T-cell (primary cell): ENCODE data around the gene PTPRN2.

DNA sequence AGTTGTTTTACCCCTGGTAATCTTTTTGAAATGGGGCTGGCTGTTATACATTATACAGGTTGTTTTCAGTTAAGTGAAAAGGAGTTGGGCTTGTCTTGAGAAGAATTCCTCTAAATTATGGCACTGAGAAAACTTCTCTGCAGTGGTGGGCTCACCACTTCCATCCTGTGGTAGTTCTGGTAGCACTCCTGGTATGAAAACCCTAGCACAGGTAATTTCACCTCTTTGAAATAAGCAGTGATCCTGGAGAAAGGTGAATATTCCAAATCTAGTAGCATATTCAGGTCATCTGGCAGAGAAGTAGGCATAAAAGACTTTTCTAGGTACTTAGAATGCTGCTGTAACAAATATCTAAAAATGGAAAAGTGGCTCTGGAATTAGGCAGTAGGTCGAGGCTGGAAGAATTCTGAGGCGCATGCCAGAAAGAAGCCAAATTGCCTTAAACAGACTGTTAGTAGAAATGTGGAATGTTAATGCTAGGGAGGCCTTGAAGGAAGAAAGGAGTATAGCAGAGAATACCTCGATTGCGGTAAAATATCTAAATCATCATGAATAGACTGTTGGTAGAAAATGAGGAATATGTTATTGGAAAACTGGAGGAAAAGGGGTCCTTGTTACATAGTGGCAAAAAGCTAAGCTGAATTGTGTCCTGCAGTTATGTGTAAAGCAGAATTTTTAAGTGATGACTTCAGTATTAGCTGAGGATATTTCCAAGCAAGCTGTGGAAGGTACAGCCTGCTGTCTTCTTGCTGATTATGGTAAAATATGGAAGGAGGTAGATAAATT, 55.6 kb downstream of the UBE3C start:
- PRO-cap, 7 experiments = no peak in any of the 7 experiments

DNA sequence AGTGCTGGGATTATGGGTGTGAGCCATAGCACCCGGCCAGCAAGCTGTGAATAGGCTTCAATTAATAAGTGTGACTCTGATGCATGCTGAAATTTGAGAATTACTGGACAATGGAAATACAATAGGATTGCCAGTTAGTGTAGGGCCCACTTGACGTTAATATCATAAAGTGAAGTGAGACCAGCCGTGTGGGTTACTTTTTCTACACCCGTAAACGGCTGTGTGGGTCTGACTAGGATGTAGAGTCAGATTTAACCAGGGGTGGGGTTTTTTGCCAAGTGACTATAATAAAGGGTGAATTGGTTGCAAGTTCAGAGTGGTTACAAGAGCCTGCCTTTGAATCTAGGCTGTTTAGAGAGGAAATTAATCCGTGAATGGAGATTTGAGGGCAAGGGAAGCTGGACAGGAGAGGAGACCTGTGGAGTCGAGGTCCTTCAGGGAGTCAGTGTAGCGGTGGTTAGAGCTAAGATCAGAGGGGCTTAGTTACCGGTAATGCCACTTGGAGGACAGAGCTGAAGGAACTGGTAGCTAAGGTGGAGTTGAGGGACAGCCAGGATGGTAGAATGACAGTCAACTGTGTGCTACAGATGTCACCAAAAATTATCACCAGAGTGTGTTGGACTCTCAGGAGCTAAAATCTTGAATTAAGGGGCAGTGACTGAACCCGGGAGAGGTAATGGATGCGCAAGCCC, 96.3 kb upstream of the DNAJB6 start:
- PRO-cap, 7 experiments = no peak in any of the 7 experiments

DNA sequence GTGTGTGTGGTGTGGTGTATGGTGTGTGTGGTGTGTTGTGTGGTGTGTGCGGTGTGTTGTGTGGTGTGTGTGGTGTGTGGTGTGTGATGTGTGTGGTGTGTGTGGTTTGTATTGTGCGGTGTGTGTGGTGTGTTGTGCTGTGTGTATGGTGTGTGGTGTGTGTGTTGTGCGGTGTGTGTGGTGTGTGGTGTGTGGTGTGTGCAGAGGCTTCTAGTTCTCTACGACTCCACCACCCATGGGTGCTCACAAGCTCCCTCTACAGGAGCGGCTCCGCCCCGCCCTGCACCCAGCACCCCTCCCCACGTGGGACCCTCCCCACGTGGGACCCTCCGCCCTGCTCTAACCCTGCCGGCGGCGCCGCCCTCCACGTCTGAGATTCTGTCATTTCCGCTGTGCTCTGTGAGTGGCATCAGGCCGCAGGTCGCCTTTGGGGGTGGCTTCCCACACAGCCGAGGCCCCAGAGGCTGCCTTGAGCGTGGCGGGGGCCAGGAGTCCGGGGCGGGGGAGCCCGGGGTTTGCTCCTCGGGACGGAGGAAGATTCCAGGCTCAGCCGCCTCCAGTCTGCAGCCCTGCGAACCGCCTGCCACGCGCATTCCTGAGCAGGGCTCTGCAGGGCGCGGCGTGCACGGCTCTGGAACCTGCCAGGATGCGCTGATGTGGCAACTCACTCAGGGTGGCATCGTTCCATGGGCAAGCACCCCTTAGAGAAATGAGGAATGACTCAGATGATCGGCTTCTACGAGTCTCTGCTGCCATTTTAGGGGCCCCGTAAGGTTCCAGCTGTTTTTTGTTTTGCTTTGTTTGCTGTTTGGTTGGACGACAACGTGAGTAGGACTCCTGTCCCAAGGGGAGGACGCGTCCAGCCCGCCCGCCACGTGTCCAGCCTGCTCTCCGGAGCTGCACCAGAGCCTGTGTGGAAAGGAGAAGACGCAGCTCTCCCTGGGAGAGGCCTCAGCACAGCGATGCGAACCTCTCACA, 36.9 kb upstream of the DNAJB6 start:
- PRO-cap, 7 experiments = no peak in any of the 7 experiments

DNA sequence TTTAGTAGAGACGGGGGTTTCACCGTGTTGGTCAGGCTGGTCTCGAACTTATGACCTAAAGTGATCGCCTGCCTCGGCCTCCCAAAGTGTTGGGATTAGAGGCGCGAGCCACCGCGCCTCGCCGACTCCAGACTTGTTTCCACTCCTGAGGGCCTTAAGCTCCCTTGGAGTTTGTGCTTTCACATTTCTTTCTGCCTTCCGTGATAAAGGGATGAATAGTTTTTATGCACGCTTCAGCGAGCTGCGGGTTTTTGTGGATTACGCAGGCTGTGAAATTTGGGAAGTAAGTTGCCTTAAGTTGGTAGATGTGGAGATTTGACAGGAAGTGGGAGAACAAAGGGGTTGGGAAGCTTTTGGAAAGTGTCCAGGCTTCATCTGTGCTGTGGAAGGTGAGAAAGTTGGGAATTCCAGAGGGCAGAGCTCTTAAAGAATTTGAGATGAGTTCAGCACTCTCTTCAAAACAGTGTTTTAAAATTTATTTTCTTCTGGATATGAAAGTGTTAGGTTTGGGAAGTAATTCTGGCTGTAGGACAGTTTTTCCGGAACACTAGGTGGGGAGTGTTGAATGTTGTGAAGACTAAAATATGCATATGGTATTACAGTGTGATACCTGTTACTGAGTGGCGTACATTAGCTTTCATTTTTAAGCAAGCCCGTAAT, 1.8 kb downstream of the DNAJB6 start:
- PRO-cap, 7 experiments = no peak in any of the 7 experiments

- PRO-cap, 7 experiments = no peak in any of the 7 experiments
These were observed 19.4 kb downstream of the DNAJB6 start for GRCh38 chr7:157355965-157356747.

GRCh38 chr7:157384678-157385529, 48.1 kb downstream of the DNAJB6 start:
- PRO-cap, 7 experiments = no peak in any of the 7 experiments

- PRO-cap, 7 experiments = peak in 7 of 7 experiments; most common plus-strand start chr7:157576750 (in 7); most common minus-strand start chr7:157576585 (in 7)
These were observed 239.6 kb downstream of the DNAJB6 start for GRCh38 chr7:157576243-157576878.

GRCh38 chr7:157906018-157906400, 569.2 kb downstream of the DNAJB6 start:
- PRO-cap, 7 experiments = no peak in any of the 7 experiments

DNA sequence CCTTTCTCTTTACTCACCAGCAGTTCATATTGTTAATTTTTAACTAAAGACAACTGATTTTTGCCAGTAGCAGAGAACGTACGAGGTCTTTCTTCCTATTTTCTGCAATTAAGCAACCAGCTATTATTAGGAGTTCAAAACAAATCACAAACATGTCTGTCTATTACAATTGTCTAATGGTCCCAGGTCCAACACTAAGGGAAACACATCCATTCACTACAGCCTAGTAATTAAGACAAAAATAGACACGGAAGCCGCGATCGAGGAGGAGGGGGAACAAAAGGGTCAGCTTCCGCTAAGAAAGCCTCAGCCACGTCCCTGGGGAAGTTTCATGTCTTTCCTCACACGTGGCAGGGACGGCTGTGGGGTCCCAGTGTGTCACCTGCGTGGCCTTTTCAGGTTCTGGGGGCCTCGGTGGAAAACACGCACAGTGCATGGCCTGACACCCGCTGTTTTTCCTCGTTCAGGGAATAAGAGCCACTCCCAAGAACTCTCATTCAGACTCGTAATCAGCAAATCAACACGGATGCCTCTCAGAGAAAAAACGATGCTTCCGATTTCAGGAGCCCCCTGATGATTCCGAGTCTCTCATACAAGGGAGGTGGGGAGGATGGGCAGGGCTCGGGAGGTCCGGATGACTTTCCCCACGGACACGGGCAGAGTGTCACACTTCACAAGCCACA, 571.9 kb downstream of the PTPRN2 start:
- PRO-cap, 7 experiments = no peak in any of the 7 experiments

- PRO-cap, 7 experiments = no peak in any of the 7 experiments
These were observed 120.0 kb downstream of the PTPRN2 start for GRCh38 chr7:158467462-158468136.

- PRO-cap, 7 experiments = no peak in any of the 7 experiments
These were observed at the start of gene PTPRN2 for GRCh38 chr7:158587460-158588603. PTPRN2 (minus strand) TSS chr7:158587823.

GRCh38 chr7:158650789-158651199, 53.8 kb downstream of the NCAPG2 start:
- PRO-cap, 7 experiments = peak in 1 of 7 experiments; most common minus-strand start chr7:158650936 (in 1)

DNA sequence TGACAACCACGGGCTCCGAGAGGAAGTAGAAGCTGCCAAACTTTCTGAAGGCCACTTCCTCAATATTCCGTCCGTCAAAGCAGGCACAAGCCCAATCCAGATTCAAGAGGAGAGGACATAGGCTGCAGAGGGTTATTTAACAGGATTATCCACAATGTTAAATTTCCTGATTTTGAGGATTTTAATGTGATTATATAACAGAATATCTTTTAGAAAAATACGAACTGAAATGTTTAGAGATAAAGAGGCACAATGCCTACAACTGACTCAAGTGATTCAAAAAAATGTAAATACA, 8.4 kb downstream of the NCAPG2 start:
- PRO-cap, 7 experiments = no peak in any of the 7 experiments

DNA sequence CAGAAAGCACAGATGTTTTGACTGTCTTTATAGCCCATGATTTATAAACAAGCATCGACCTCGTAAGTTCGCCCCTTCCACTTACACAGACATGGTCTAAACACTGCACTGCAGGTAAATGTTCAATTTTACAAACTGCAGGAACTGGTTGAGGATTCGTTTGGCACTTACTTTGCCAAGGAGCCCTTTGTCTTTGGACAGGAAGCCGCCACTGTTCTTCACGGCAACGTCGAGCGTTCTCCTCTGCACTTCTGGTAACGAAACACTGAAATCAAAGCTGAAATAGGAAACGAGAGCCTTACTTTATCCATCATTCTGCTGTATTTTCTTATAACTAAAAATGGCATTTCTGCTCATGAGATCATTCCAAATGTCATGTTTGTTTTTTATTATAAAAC, 30.7 kb upstream of the NCAPG2 start:
- PRO-cap, 7 experiments = no peak in any of the 7 experiments

- PRO-cap, 7 experiments = no peak in any of the 7 experiments
These were observed 36.4 kb upstream of the NCAPG2 start for GRCh38 chr7:158741002-158741481.

DNA sequence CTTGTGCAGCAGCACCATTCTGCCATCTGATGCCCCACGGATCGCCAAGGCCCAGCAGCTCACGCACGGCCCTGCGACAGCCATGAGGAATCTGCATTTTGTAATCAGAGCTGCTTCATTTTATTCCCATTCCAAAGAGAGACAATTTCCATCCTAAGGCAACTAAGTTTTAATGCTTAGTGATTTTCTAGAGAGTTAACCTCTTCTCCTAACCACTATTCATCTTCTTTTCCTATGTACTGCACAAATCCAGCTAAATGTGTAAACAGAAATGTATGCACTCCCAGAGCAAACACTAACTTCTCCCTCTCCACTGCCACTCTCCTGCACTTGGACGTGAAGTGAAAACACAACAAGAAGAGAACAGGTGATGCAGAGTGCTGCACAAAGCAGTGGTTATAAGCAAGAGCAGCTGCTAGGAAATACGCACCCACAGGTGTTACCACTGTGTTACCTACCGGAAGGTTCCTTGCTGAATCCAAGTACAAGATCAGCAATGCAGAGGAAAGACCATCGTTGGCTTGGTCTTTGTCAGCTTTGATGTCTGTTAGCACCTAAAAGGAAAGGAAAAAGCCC, 54.5 kb upstream of the NCAPG2 start:
- PRO-cap, 7 experiments = no peak in any of the 7 experiments

DNA sequence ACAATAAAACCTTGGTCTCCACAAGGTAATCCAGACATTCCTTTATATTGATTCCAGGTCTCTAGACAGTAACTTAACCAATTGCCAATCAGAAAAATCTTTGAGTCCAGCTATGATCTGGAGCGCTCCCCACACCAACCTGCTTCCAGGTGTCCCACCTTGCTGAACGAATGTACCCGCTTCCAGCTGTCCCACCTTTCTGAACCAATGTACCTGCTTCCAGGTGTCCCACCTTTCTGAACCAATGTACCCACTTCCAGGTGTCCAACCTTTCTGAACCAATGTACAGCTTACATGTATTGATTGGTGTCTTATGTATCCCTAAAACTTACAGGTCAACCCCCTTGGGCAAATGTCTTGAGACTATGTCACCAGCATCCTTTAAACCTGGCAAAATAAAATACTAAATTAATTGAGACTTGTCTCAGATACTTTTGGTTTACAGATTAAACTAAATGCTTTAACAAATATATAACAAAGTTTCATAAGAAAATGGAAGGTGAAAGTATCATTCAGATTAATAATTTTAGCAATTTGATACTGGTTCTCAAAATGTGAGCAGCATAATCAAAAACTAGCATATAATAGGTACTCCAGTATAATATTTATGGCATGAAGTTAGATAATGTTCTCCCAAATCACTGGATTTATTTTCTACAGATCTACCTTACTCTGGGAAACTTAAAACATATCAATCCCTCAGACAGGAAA, 11.8 kb downstream of the ESYT2 start:
- PRO-cap, 7 experiments = no peak in any of the 7 experiments

DNA sequence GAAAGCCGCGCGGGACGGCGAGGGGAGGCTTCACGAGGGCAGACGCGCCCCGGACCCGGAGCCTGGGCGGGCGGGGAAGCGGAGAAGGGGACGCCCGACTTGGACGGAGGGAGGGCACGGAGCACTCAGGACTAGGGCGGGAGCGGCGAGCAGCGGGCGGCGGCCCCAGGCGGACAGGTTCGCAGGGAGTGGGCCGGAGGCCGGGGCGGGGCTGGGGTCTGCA, 844 bp downstream of the ESYT2 start:
- PRO-cap, 7 experiments = peak in 1 of 7 experiments; most common plus-strand start position 128 of the sequence (in 1)

DNA sequence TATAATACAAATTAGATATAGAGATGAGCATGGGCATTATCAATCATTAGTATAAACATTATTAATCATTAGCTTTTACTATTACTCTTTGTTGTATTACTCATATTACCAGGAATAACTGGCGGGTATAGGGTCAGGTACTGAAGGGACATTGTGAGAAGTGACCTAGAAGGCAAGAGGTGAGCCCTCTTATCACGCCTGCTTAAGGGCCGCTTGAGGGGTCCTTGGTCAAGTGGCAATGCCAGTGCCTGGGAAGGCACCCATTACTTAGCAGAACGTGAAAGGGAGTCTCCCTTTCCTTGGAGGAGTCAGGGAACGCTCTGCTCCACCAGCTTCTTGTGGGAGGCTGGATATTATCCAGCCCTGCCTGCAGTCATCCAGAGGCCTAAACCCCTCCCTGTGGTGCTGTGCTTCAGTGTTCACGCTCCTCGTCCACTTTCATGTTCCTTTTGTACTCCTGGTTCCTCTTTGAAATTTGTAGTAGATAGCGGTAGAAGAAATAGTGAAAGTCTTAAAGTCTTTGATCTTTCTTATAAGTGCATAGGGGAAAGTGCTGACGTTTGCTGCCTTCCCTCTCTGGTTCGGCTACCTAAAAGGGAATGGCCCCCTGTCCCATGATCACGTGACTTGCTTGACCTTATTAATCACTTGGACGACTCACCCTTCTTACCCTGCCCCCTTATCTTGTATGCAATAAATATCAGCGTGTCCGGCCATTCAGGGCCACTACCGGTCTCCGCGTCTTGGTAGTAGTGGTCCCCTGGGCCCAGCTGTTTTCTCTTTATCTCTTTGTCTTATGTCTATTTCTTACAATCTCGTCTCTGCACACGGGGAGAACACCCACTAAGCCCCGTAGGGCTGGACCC, 5.6 kb upstream of the ESYT2 start:
- PRO-cap, 7 experiments = no peak in any of the 7 experiments

DNA sequence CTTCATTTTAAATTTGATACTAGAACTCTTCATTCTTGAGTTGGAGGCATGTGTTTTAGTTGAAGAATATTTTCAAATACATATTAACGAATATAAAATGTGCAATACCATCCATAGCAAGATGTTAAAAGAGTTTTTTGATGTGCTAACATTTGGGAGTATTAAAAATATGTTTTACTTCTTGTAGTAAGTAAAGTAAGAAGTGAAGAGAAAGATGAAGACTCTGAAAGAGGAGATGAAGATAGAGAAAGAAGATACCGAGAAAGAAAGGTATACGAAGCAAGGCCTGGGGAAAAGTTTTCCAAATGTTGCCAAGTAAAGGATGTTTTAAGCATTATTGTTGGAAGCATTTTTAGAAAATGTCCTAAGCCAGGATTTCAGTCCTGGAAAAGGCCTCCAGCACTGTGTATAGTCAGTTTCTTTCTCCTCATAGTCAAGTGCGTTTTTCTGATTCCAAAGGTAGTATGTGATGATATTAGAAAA, 20.1 kb downstream of the DYNC2I1 start:
- PRO-cap, 7 experiments = no peak in any of the 7 experiments